ENCODE data around the gene ABCG1.

GRCh38 chr21:41992352-41993353 is 17.5 kb downstream of the ZBTB21 start:
- RAMPAGE, long total RNA: no peak
- RRBS: no CpG with 5 or more reads among the region's 23 CpGs
PRO-cap:
- standard: no peak
- CoPRO, capped RNA only, 2 experiments: no peak in any of the 2 experiments
- CoPRO, capped and uncapped RNA, 2 experiments: no peak in any of the 2 experiments
- CoPRO, uncapped RNA only, 2 experiments: no peak in any of the 2 experiments
CAGE:
- cytosol, long polyA plus RNA: no peak
- long polyA plus RNA: no peak
- nucleolus, long total RNA: no peak
- nucleus, long polyA plus RNA: no peak

- RAMPAGE, long total RNA: no peak
- RRBS: 13% methylated on average over 2 of the region's 30 CpGs
PRO-cap:
- standard: no peak
- CoPRO, capped RNA only, 2 experiments: no peak in any of the 2 experiments
- CoPRO, capped and uncapped RNA, 2 experiments: no peak in any of the 2 experiments
- CoPRO, uncapped RNA only, 2 experiments: no peak in any of the 2 experiments
CAGE:
- cytosol, long polyA plus RNA: no peak
- long polyA plus RNA: no peak
- nucleolus, long total RNA: no peak
- nucleus, long polyA plus RNA: no peak
Observed at GRCh38 chr21:42021668-42022710, 11.8 kb upstream of the ZBTB21 start.

- RAMPAGE, long total RNA: no peak
- RRBS: no CpG with 5 or more reads among the region's 8 CpGs
PRO-cap:
- standard: no peak
- CoPRO, capped RNA only, 2 experiments: no peak in any of the 2 experiments
- CoPRO, capped and uncapped RNA, 2 experiments: no peak in any of the 2 experiments
- CoPRO, uncapped RNA only, 2 experiments: no peak in any of the 2 experiments
CAGE:
- cytosol, long polyA plus RNA: no peak
- long polyA plus RNA: no peak
- nucleolus, long total RNA: no peak
- nucleus, long polyA plus RNA: no peak
Observed at GRCh38 chr21:42188122-42188754, 30.7 kb upstream of the ABCG1 start.

GRCh38 chr21:42191981-42192439 is 26.9 kb upstream of the ABCG1 start:
- RAMPAGE, long total RNA: no peak
- RRBS: no CpG with 5 or more reads among the region's 9 CpGs
PRO-cap:
- standard: no peak
- CoPRO, capped RNA only, 2 experiments: no peak in any of the 2 experiments
- CoPRO, capped and uncapped RNA, 2 experiments: no peak in any of the 2 experiments
- CoPRO, uncapped RNA only, 2 experiments: no peak in any of the 2 experiments
CAGE:
- cytosol, long polyA plus RNA: no peak
- long polyA plus RNA: no peak
- nucleolus, long total RNA: no peak
- nucleus, long polyA plus RNA: no peak

DNA sequence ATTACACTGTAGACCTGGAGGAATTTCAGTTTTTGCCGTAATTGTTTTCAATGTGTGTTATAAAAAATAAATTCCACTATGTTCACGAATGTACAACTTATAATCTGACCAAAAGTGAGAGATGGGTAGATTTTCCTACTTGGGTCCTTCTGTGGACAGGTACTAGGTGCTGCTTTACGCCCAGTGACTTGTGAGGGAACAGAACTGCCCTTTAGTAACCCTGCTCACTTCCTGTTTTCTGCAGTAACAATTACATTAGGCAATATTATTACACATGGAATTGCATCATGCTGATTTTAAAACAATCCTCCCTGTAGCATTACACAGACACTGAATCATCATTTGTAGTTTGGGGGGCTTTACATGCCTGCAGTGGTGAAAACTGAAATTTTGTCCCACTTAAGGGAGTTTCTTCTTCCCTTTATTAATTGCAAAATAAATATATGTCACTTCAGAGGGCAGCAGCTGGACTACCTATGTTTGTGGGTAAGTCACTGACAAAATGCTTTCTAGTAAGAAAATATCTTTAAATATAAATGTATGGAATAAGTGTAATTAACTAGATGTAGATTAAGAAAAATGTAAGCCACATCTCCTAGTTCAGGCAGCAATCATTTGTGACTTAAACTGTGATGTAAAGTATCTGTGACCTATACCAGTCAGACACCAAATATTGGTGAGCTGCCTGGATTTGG is 19.4 kb upstream of the ABCG1 start:
- RAMPAGE, long total RNA: no peak
- RRBS: no CpG with 5 or more reads among the region's 3 CpGs
PRO-cap:
- standard: no peak
- CoPRO, capped RNA only, 2 experiments: no peak in any of the 2 experiments
- CoPRO, capped and uncapped RNA, 2 experiments: no peak in any of the 2 experiments
- CoPRO, uncapped RNA only, 2 experiments: no peak in any of the 2 experiments
CAGE:
- cytosol, long polyA plus RNA: no peak
- long polyA plus RNA: no peak
- nucleolus, long total RNA: no peak
- nucleus, long polyA plus RNA: no peak

- RAMPAGE, long total RNA: no peak
- RRBS: 13% methylated on average over 58 of the region's 96 CpGs
PRO-cap:
- standard: no peak
- CoPRO, capped RNA only, 2 experiments: no peak in any of the 2 experiments
- CoPRO, capped and uncapped RNA, 2 experiments: no peak in any of the 2 experiments
- CoPRO, uncapped RNA only, 2 experiments: no peak in any of the 2 experiments
CAGE:
- cytosol, long polyA plus RNA: no peak
- long polyA plus RNA: no peak
- nucleolus, long total RNA: no peak
- nucleus, long polyA plus RNA: no peak
Observed at GRCh38 chr21:42218413-42219623, at the start of gene ABCG1. Gene ABCG1, plus strand, starts transcription at chr21:42219140.

GRCh38 chr21:42234342-42235557 is 15.8 kb downstream of the ABCG1 start:
- RAMPAGE, long total RNA: no peak
- RRBS: 12% methylated on average over 28 of the region's 90 CpGs
PRO-cap:
- standard: no peak
- CoPRO, capped RNA only, 2 experiments: no peak in any of the 2 experiments
- CoPRO, capped and uncapped RNA, 2 experiments: no peak in any of the 2 experiments
- CoPRO, uncapped RNA only, 2 experiments: no peak in any of the 2 experiments
CAGE:
- cytosol, long polyA plus RNA: no peak
- long polyA plus RNA: no peak
- nucleolus, long total RNA: no peak
- nucleus, long polyA plus RNA: no peak

GRCh38 chr21:42282878-42283071 is 32.4 kb downstream of the TFF3 start:
- RAMPAGE, long total RNA: no peak
- RRBS: no CpG with 5 or more reads among the region's 6 CpGs
PRO-cap:
- standard: no peak
- CoPRO, capped RNA only, 2 experiments: no peak in any of the 2 experiments
- CoPRO, capped and uncapped RNA, 2 experiments: no peak in any of the 2 experiments
- CoPRO, uncapped RNA only, 2 experiments: no peak in any of the 2 experiments
CAGE:
- cytosol, long polyA plus RNA: no peak
- long polyA plus RNA: no peak
- nucleolus, long total RNA: no peak
- nucleus, long polyA plus RNA: no peak

DNA sequence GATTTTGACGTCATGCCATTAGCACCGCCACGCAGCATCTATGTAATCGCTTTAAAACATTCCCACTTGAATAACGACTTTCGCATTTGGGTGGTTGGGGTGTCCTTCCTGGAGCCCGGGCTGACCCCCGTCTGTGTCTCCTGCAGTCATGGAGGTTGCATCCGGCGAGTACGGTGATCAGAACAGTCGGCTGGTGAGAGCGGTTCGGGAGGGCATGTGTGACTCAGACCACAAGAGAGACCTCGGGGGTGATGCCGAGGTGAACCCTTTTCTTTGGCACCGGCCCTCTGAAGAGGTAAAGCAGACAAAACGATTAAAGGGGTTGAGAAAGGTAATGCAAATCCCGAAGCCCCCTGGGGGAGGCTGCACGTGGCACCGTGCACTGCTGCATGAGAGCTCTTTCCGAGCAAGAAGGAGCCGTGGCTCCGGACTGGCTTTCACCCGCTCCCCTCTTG is 27.4 kb downstream of the TFF3 start:
- RAMPAGE, long total RNA: no peak
- RRBS: no CpG with 5 or more reads among the region's 25 CpGs
PRO-cap:
- standard: no peak
- CoPRO, capped RNA only, 2 experiments: no peak in any of the 2 experiments
- CoPRO, capped and uncapped RNA, 2 experiments: peak in 1 of 2 experiments; most common plus-strand start position 197 of the sequence (in 1)
- CoPRO, uncapped RNA only, 2 experiments: peak in 2 of 2 experiments; most common plus-strand start position 197 of the sequence (in 2)
CAGE:
- cytosol, long polyA plus RNA: no peak
- long polyA plus RNA: no peak
- nucleolus, long total RNA: no peak
- nucleus, long polyA plus RNA: no peak

DNA sequence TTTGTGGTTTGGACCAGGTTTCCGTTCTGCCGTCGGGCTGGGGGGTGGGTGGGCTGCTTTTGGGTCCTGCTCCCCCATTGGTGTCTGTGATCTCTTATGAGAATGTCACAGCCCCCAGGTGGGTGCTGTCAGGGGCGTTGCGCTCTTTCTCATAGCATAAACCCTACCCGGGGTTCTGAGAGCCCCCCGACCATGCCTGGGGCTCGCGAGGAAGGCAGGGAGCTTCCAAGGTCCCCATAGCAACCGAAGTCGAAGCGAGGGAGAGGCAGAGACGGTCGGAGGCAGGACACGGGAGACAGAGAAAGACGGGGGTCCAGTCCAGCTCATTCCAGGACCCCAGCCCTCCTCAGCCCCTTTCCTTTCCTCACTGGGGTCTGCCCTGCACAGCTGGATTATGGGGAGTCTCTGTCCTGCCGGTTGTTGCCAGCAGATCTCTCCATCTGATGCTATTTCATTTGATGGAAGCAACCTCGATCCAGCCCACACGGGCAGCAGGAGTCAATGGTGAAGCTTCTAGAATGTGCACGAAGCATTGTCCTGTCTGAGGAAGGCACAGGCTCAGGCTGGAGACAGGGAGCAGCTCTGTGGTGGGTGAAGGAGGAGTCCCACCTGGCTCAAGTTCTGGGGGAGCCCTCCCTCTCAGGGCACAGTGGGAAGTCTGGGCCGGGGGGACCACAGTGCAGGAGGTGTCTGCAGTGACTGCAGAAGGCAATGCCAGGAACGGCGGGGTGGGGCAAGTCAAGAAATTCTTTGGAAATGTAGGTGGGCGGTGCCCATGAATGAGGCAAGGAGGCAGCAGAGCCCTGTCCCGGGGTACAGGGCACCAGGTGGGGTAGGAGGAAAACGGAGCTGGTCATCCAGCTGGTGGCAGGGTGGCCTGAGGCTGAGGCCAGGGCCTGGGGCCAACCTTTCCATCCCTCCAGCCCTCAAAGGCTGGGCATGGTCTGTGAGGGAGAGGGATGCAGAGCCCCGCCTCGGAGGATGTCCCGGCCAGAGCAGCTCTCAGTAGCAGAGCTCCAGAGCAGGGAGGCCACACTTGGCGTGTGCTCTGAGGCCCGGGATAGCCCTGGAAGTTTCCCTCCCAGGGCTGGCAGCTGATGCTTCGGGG is 5.0 kb downstream of the TFF3 start:
- RAMPAGE, long total RNA: no peak
- RRBS: 10% methylated on average over 3 of the region's 32 CpGs
PRO-cap:
- standard: no peak
- CoPRO, capped RNA only, 2 experiments: no peak in any of the 2 experiments
- CoPRO, capped and uncapped RNA, 2 experiments: no peak in any of the 2 experiments
- CoPRO, uncapped RNA only, 2 experiments: no peak in any of the 2 experiments
CAGE:
- cytosol, long polyA plus RNA: no peak
- long polyA plus RNA: no peak
- nucleolus, long total RNA: no peak
- nucleus, long polyA plus RNA: no peak

GRCh38 chr21:42319806-42320557 is 4.8 kb upstream of the TFF3 start:
- RAMPAGE, long total RNA: no peak
- RRBS: no CpG with 5 or more reads among the region's 19 CpGs
PRO-cap:
- standard: no peak
- CoPRO, capped RNA only, 2 experiments: no peak in any of the 2 experiments
- CoPRO, capped and uncapped RNA, 2 experiments: no peak in any of the 2 experiments
- CoPRO, uncapped RNA only, 2 experiments: no peak in any of the 2 experiments
CAGE:
- cytosol, long polyA plus RNA: no peak
- long polyA plus RNA: no peak
- nucleolus, long total RNA: no peak
- nucleus, long polyA plus RNA: no peak

- RAMPAGE, long total RNA: no peak
- RRBS: no CpG with 5 or more reads among the region's 7 CpGs
PRO-cap:
- standard: no peak
- CoPRO, capped RNA only, 2 experiments: no peak in any of the 2 experiments
- CoPRO, capped and uncapped RNA, 2 experiments: no peak in any of the 2 experiments
- CoPRO, uncapped RNA only, 2 experiments: no peak in any of the 2 experiments
CAGE:
- cytosol, long polyA plus RNA: no peak
- long polyA plus RNA: no peak
- nucleolus, long total RNA: no peak
- nucleus, long polyA plus RNA: no peak
Observed at GRCh38 chr21:42352359-42352719, 1.5 kb upstream of the TFF2 start.

DNA sequence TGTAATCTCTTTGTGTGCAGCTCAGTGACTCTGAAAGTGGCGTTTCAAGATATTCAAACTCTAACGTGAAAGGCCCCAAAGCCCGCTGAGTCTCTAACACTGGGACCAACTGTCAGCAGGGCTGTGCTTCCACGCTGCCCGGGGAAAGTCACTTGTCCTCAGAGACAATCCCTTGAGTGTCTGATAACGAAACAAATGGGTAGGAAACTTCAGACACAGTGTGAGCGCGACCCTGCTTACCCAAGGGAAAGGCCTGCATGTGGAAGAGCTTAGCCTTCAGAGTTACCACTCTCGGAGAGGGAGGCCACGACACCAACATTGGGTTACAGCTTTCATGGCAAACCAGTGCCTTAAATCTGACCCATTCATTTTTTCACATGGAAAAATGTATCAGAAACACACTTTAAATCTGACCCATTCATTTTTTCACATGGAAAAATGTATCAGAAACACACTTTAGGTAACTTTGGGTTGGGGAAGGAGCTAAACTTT is 934 bp downstream of the UBASH3A start:
- RAMPAGE, long total RNA: no peak
- RRBS: no CpG with 5 or more reads among the region's 10 CpGs
PRO-cap:
- standard: no peak
- CoPRO, capped RNA only, 2 experiments: no peak in any of the 2 experiments
- CoPRO, capped and uncapped RNA, 2 experiments: no peak in any of the 2 experiments
- CoPRO, uncapped RNA only, 2 experiments: no peak in any of the 2 experiments
CAGE:
- cytosol, long polyA plus RNA: no peak
- long polyA plus RNA: no peak
- nucleolus, long total RNA: no peak
- nucleus, long polyA plus RNA: no peak

DNA sequence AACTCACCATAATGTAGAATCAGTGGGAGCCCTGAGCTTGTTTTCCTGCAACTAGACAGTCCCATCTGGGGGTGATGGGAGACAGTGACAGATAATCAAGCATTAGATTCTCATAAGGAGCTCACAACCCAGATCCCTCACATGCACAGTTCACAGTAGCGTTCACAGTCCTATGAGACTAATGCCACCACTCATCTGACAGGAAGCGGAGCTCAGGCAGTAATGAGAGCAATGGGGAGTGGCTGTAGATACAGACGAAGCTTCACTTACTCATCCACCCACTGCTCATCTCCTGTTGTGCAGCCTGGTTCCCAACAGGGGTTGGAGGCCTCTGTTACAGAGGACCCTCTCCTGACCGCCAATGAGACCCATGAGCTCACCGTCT is 39.7 kb downstream of the RSPH1 start:
- RAMPAGE, long total RNA: no peak
- RRBS: no CpG with 5 or more reads among the region's 5 CpGs
PRO-cap:
- standard: no peak
- CoPRO, capped RNA only, 2 experiments: no peak in any of the 2 experiments
- CoPRO, capped and uncapped RNA, 2 experiments: no peak in any of the 2 experiments
- CoPRO, uncapped RNA only, 2 experiments: no peak in any of the 2 experiments
CAGE:
- cytosol, long polyA plus RNA: no peak
- long polyA plus RNA: no peak
- nucleolus, long total RNA: no peak
- nucleus, long polyA plus RNA: no peak

DNA sequence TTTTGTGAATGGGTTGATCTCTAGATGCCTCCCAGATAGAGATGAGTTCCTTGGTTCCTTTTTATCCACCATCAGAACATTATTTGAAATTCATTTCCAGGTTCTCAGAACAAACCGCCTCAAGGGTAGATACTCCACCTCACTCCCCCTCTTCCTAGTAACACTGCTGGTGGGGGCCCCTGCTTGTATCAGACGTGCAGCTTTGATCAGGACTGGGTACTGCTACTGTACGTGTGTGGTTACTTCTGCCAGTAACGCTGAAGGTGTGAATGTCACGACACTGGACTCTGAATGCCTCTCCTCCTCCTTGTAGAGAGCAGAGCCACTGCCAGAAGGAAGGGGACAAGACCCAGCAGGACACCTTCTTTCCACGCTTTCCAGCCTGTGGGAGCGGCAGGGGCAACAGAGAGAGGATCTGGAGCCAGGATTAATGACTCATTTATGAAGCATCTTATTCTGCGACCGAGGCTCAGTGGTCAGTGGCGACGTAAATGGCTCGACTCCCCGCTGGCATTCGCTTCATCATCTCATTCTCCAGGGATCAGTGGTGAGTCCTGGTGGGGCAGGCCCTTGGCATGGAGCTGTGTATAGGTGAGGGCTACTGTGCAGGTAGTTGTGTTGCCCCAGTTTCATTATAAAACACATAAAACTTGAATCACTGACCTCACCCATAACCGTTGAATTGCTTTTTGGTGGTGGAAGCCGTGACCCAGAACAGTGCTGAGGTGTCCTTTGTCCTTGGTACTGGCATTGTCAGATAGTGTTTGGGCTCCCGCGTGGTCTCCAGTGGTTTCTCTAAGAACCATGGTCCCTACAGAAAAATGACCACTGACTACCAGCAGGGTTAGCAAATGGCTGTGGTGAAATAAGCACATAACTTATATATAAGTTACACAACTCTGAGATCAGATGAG is 4.6 kb downstream of the SLC37A1 start:
- RAMPAGE, long total RNA: no peak
- RRBS: no CpG with 5 or more reads among the region's 18 CpGs
PRO-cap:
- standard: no peak
- CoPRO, capped RNA only, 2 experiments: no peak in any of the 2 experiments
- CoPRO, capped and uncapped RNA, 2 experiments: no peak in any of the 2 experiments
- CoPRO, uncapped RNA only, 2 experiments: no peak in any of the 2 experiments
CAGE:
- cytosol, long polyA plus RNA: no peak
- long polyA plus RNA: no peak
- nucleolus, long total RNA: no peak
- nucleus, long polyA plus RNA: no peak

DNA sequence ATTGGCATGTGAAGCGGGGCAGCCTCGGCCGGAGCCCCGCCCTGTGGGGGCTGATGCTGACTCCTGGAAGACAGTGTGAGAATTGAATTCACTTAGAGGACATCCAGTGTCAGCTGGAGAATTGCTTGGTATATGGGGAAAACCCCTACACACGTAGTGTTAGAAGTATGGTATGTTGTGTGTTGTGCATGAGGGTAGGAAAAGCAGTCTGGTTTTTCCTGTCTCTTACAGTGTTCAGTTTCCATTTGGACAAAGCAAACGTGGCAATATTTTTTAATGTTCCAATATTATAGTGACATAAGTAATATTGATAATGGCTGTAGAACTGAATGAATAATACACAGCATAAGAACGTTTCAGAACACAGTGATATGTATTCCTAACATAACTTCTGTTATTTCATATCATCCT is 11.7 kb downstream of the SLC37A1 start:
- RAMPAGE, long total RNA: no peak
- RRBS: no CpG with 5 or more reads among the region's 7 CpGs
PRO-cap:
- standard: no peak
- CoPRO, capped RNA only, 2 experiments: no peak in any of the 2 experiments
- CoPRO, capped and uncapped RNA, 2 experiments: no peak in any of the 2 experiments
- CoPRO, uncapped RNA only, 2 experiments: no peak in any of the 2 experiments
CAGE:
- cytosol, long polyA plus RNA: no peak
- long polyA plus RNA: no peak
- nucleolus, long total RNA: no peak
- nucleus, long polyA plus RNA: no peak

GRCh38 chr21:42621060-42621593 is 32.3 kb upstream of the PDE9A start:
- RAMPAGE, long total RNA: no peak
- RRBS: no CpG with 5 or more reads among the region's 12 CpGs
PRO-cap:
- standard: no peak
- CoPRO, capped RNA only, 2 experiments: no peak in any of the 2 experiments
- CoPRO, capped and uncapped RNA, 2 experiments: no peak in any of the 2 experiments
- CoPRO, uncapped RNA only, 2 experiments: no peak in any of the 2 experiments
CAGE:
- cytosol, long polyA plus RNA: no peak
- long polyA plus RNA: no peak
- nucleolus, long total RNA: no peak
- nucleus, long polyA plus RNA: no peak

All from K562 (cell line).